Camera-type eye (tissue), 1 donor: ENCODE measurements around a stretch of chr5.

GRCh38 chr5:157172253-157172936, 6.3 kb upstream of the GARIN3 start:
- RAMPAGE, long total RNA: no peak

- RAMPAGE, long total RNA: no peak
Measured at GRCh38 chr5:157195927-157196398, 15.3 kb downstream of the ITK start.

- RAMPAGE, long total RNA: no peak
Measured at GRCh38 chr5:157269112-157269749, 3.3 kb downstream of the CYFIP2 start.

DNA sequence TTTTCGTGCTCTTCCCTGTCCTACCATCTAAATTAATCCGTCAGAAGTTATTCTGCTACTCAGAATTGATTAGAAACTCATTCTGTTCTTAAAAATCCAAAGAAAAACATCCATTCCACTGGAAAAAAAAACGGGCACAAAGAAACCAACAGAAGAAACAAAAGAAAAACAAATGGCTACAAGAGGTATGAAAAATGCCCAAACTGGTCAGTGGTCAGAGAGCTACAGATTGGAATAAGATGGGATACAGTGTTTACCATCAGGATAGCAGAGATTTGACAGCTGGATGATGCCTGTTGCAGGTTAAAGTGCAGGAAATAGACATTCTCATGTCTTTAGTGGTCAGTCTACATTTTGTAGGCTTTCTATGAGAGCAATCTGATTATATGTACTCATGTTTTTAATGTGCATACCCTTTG, 30.3 kb downstream of the FNDC9 start:
- RAMPAGE, long total RNA: no peak

DNA sequence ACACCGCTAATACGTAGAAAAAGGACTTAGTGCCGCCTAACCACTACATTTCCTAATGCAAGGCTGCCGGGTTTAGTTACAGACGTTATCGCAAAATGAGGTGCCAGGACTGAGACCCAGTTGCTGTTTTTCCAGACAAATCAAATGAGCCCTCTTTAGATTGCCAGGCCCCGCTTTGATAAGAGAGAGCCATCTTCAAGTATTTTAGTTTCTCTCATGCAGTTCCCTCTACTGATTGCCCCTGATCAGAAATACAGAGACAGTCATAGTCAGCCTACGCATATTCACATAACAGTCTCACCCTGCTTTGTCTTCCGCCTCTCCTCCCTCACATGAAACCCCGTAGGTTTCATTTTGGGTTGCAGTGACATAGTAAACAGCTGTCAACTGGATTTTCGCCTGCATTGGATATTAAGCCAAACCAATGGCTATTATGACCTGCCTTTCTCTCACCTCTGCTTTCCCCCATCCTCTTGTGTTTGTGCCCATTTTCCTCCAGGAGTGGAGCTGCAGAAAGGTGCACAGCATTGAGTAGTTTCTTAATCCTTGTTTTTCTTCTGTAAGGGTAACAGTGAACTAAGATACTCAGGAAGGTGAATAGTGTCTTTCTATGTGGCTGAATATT, 968 bp downstream of the FNDC9 start:
- RAMPAGE, long total RNA: no peak

DNA sequence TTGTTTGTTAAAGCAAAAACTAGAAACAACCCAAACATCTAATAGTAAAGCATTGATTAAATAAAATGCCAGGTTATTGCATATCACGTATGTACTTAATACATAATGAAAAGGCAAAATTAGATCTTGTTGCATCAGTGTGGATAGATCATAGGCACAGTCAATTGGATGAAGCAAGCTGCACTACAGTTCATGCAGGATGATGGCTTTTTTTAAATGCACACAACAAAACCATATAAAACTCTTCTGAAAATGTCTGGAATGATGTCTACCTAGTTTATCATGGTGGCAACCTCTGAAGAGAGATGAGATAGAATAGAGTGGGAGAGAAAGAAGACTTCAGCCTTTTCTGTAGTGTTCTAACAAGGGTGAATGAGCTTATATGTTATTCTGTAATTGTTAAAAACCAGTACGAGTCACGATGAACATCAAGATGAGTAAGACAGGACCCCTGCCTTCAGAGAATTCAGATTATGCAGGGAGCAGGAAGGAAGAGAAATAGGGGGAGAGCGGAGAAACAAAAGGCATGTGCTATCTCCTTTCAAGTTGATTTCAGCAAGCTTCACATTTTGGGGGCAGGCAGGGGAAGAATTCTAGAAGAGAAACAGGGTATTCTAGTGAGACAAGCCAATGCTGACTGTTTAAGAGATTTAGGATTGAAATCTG, 38.4 kb upstream of the FNDC9 start:
- RAMPAGE, long total RNA: no peak

GRCh38 chr5:157431970-157432313, 28.1 kb upstream of the NIPAL4 start:
- RAMPAGE, long total RNA: no peak

DNA sequence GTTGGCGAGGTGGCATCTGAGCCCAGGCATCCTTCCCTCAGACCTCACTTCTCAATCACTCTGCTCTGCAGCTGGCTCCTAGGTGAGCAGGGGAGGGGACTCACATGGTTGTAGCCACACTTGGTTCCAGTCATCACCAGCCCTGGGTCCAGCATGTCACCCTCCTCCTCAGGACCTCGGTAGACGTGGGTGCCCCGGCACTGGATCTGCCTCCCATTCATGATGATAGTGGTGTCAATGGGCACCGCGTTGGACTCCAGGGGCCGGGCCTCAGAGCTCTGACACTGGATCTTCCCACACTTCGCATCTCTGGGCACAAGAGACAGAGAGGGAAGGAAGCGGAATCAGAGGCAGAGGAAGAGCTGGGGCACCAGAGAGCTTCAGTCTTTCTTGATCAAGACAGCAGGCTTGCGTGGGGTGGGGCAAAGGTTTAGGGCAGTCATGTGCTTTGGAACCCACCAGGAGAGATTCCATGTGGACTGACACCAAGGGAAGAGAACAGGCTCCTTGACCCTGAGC, 32.9 kb downstream of the NIPAL4 start:
- RAMPAGE, long total RNA: no peak

DNA sequence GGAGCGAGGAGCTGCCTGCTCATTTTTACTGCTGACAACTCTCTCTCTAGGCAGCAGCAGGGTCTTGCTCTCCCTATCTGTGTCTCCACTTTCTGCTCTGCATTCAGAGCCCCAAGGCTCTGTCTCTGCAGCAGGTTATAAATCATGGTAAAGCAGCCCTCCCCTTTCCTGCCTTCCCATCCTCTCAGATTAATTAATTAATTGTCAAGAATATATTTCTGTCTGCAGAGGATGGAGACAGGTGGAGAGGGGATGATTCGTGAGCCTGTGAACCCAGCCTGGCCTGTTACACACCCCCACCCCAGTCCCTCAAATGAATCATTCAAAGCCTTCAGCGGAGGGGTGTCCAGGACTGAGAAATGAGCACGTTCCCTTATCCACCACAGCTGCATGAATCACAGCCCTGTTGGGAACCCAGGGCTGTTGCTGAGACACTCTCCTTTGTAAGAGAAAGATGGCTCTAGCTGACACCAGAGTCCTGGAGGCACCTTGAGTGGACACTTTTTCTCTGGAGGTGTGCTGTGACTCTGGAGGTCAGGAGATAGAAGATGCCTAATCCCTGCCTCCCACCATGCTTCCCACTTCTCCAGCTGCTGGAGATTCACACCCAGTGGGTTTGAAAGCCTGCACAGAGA, 56.0 kb downstream of the NIPAL4 start:
- RAMPAGE, long total RNA: no peak

DNA sequence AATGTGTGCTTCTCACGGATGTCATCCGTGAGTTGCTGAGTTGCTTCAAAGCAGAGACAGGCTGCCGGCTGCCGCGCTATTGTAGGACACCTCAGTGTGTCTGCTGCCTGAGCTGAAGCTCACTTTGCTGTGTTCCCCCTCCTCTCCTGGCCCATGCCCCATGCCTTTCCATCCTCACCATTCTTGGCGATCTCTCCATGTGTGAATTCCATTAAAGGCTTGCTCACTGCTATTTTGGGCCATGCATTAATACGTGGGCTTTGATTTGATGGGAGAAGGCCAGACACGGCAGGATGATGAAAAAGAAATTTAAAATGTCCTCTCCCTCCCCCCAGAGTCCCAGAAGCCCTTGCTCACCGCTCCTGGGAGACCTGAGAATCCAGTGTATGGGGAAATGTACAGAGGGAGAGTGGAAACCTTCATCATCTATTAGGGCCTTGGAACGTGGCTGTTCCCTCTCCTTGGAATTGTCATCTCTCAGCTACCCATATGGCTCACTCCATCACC, 14.4 kb downstream of the ADAM19 start:
- RAMPAGE, long total RNA: no peak

- RAMPAGE, long total RNA: no peak
Measured at GRCh38 chr5:157592444-157593426, 17.2 kb upstream of the ADAM19 start.

GRCh38 chr5:157948595-157949309, 89.8 kb upstream of the CLINT1 start:
- RAMPAGE, long total RNA: no peak

DNA sequence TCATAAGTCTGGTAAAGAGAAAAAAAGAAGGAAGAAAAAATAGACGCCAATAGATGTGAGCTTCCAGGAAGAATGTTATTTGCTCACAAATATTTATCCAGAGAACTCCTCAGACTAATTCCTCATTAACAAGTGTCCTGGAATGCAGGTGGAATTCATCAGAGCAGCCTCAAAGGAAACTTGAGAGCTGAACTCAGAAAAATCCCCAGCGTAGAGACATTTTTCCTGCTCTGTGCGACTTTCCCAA, 616.3 kb downstream of the EBF1 start:
- RAMPAGE, long total RNA: no peak

DNA sequence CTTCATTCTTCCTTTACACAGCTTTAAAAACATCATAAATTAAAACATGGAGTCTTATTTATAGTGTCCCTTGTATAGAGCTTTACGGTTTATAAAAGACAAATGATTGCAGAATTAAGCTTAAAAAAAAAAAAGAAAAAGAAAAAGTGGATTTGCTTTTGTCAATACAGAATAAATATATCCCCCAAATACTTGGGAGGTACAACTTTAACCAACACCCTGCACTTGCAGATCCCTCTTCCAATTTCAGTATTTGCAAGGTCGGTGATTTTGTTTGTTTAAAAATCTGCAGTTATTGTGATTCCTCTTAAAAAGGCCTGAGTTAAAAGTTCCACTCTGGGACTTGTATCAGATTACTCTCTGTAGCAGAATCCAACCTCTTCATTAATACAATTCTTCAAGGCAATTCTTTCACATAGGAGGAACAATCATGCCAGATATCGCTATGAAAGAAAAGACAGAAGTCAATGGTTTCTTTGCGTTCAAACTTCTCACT, 401.0 kb downstream of the EBF1 start:
- RAMPAGE, long total RNA: no peak

DNA sequence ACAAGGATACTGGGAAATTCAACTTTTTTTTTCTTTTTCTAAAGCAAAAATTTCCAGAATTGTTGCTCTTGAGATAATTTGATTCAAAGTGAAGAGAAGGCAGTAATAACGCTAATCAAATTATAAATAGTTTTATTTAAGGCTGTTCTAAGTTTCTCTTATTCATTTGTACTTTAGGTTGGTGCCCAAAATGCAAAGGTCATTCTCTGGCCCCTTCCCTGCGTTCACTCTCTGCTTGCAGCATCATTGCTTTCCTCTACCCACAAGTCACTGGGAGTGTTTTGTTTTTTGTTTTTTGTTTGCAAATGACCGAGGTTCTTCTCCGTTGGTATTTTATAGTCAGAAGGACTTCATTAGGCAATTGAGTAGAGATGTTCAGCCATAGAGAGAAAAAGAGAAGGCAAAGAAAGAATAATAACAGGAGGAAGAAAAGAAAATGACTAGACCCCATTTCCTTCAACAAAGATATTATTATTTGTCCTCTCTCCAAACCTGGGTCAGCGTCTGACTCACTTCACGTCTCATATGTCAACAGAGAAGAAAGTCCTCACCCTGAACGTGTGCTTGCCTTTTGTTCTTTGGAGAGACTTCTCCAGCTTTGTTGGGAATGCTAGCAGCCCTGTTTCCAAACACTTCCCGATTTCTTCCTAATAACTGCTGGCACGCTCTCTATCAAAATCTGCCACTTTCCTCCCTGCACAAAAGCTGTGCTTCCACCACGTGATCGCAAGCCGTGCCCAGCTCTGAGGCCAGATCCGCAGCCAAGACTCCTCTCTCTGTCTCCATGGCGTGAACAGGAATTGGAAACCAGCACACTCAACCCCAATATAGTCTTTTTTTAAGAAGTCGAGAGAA, 119.8 kb downstream of the EBF1 start:
- RAMPAGE, long total RNA: no peak

DNA sequence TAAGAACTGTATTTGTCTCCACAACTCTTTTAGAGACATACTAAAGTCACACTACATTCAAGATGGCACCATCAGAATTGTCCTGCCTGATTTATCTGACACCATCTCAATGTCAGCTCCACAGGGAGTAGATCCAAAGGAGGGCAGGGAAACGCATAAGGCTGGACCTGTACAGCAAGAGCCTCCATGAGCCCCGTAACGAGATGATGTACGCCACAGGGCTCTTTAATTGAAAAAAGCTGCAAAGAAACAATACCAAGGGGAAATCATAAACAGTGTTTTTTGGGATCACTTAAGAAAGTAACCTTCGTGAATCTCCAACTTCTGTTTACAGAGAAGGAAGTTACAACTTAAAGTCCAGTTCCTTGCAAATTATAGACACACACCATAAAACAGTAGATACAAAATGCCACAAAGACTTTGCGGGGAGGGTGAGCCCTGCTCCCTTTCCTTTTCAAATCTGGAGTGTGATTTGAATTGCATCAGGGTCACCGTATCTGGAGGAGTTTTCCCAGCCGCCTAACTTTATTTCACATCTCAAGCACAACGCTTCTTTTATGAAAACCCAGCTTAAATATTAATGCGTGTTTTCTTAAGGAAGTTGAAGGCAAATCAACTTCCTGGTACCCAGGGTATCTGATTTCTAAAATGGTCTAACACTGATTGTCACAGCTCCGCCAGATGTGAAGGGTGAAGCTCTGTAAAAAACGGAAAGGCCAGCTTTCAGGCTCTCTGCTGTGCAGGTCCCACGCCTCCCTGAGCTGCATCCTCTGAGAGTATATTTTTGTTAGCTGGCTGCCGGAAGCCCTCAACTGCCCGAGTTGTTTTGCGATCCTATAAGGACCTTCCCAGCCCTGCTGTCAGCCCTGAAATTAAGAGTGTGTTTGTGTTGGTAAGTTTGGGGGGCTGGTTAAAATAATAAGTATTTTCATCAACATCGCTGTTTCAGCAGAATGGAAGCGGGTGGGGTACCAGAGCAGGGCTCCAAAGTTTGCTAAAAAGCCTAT, 88.8 kb downstream of the EBF1 start:
- RAMPAGE, long total RNA: no peak

DNA sequence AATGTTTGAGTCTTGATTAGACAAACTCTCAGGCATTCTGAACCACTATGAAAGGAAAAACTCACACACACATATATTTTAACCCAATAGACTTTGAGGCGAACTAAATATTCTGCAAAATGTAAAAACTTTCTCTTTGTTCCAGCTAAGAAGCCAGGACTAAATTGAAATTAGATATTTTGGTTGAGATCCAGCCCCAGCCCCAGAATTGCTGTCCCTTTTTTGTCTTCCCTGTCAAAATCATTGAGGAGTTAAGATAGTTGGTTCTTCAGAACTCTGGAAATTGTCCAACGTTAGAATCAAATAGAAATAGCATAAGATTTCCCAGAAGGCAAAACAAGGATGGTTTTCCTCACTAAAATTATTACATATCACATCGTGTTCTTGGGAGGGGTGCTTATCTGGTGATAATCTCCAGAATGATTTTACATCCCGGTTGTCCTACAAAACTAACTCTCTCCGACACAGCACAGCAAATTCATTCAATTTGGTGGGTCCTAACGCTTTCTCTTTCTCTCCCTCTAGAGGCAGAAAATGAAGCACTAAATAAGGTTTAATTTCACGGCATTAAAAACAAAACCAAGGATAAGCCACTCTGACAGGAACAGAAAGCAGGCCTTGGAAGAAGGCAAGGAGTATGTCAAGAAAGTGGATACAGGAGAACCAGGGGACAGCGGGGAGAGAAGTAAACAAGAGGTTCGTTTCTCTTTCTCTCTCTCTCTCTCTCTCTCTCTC, 50.1 kb downstream of the EBF1 start:
- RAMPAGE, long total RNA: no peak

DNA sequence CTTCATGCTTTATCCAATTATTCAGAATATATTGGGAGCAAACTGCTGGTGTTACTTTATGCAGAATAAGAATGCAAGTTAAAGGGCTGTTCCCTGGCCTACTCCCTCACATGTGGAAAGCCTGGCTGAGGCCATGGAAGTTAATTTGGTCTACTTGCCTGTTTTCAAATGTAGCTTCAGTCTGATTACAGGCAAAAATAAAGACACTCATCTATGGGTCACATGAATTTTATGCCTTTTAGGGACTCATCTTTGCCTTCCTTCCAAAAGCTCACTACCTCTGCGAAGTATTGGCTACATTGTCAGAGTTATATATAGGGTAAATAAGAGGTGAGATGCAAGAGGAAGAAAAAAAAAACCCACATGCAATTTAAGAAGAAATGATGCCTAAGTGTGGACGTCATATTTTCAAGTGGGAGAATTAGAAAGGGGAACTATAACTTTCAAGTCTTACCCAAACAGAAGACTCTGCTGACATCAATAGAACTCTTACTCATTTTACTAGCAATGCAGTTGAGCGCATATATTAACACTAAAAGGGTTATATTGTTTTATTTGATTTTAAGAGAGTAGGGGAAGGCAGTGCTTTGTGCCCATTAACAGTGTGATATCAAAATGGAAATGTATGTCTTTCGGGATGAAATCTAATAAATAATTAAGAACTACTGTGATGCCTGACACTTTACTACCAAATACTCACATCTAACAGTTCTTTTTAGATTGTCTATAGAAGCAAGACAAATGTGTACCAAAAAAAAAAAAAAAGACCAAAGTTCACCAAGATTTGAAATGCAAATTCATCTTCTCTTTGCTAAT, 15.7 kb downstream of the EBF1 start:
- RAMPAGE, long total RNA: no peak

- RAMPAGE, long total RNA: no peak
Measured at GRCh38 chr5:159097333-159098253, 2.1 kb downstream of the EBF1 start.

DNA sequence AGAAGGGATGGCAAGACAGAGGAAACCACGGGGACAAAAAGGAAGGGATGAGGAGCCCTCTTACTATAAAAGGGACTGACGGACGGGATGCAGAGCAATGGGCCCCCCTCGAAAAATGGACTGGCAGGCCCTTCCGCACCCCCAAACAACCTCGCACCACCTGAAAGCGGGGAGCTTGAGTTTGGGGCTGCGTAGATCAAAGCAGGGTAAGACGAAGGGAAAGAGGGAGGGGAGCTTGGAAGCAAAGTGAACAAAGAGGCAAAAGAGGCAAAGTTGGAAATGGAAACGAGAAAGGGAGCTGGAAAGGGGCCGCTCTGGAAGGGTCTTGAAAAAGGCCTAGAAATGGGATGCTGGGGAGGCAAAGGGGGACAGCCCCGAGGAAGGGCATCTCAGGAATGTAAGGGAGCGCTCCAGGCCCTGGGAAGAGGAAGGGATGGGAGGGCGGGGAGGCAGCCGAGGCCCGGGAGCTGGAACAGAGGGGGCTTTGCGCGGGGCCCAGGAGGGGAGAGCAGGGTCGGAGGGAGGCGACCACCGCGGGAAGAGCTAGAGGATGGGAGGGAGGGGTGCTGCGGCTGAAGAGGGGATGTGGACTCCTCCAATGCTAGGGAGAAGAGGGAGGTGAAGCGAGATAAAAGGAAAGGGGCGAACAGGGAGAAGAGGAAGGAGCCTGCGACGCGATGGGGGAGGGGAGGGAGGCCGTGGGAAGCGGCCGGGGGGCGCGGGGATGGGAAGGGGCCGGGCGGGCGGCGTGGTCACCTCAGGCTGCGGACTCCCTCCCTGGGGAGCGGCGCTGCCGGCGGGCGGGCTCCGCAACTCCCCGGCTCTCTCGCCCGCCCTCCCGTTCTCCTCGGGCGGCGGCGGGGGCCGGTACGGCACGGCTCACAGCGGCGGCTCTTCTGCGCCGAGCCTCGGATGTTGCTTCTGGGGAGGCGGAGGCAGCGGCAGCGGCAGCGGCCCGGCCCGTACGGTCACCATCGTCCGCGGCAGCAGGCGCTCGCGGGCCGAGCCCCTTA, 572 bp downstream of the RNF145 start:
- RAMPAGE, long total RNA: no peak